H7 (cell line): ENCODE data around the genes CACNA2D1 and PCLO.

DNA sequence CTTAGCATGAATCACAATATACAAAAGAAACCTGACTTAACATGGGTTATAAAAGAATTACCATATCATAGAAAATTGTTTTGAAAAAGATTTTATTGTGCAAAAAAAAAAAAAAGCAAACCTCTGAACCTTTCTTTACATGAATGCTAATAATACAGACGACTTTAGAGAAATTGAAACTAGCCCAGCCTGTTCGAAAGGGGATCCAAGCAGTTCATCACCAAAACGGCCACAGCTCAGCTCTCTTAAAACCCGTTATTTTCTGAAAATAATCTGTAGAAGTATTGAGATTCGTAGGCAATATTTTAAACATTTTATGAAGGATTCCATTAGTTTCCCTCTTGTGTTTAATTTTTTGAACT lies 9.8 kb upstream of the GSAP start:
- RAMPAGE, long total RNA, result no peak

DNA sequence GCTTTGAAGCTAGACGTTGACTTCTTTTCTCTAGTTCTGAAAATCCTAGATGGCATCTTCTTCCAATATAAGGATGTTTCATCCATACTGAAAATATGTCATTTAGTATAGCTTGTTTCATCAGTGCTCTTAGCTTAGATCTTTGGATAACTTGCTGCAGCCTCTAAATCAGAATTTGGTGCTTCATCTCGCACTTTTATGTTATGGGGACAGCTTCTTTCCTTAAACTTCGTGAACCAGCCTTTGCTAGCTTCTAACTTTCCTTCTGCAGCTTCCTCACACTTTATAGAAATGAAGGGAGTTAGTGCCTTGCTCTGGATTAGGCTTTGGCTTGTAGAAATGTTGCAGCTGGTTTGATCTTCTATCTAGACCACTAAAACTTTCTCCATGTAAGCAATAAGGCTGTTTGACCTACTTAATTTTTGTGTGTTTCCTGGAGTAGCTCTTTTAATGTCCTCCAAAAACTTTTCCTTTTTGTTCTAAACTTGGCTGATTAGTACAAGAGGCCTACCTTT lies 50.6 kb downstream of the PTPN12 start:
- RAMPAGE, long total RNA, result no peak

DNA sequence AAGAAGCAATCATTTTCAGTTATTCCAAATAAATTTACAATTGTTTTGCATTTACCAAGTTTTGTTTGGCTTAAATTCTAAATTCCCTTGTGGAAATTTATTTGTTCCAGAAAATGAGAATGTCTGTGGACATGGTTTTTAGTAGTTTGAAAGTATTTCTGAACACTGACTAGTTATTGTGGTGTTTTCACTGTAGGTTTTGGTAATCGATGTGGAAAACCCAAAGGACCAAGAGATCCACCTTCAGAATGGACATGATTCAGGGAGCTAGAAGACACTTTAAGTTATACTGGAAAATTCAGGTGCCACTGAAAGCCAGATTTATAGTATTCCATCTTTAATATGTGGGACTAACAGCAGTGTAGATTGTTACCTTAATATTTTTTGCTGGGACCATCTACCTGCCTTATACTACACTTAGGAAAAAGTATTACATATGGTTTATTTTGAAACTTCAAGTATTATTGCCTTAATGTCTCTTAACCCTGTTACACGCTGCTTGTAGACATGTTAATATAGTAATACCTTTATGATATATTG lies 57.2 kb upstream of the RSBN1L start:
- RAMPAGE, long total RNA, result no peak

GRCh38 chr7:77684866-77685760 lies 11.1 kb upstream of the RSBN1L start:
- RAMPAGE, long total RNA, result no peak

DNA sequence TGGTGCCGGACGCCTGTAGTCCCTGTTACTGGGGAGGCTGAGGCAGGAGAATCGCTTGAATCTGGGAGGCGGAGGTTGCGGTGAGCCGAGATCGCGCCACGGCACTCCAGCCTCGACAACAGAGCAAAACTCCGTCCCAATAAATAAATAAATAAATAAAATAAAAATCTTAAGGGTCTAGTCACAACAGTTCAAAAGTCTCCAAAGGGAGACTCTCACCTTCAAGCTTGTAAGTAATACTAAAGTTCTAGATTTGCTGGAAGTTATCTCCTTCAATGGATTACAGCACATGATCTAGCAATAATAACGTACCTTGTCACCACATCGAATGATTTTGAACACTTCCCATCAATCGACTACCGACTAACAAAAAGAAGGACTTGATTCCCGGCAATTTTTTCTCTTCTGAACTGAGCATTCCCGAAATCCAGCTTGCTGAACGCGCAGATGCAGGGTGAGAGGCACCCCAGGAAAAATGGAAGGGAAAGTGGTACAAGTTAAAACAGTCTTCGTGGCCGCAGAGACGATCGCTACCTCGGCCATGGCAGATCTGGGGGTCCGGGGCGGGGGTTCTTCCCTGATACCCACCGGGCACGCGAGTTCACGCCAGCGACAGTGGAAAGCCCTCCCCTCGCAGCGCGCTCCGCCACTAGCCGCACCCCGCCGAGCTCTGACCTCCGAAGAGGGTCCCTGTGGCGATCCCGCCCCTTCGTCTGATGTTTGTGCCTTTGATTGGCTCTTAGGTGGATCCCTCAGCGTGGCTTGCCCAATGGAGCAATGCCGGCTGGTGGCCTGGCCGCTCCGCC lies 472 bp upstream of the RSBN1L start:
- RAMPAGE, long total RNA, result no peak

DNA sequence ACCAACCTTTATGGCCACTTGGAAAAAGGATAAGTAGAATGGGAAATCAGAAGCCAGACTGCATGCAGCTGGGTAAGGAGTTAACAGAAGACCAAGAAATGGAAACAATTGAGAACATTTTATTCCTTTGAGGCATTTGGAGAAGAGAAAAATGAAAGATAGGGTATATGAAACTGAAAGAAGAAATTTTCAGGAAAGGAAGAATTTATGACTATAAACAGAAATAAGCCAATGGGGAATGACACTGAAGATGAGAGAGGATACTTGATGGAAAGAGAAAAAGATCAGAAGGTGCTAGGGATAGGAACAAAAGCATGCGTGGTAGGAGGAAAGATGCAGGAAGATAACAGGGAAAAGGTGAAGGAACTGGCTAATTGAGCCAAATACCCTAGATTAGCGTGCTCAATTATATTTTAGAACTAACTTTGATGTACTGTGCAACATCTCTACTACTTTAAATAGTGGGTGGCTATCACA lies 1.8 kb downstream of the TMEM60 start:
- RAMPAGE, long total RNA, result no peak

- RAMPAGE, long total RNA, result no peak
These were observed 109.9 kb downstream of the GNAI1 start for GRCh38 chr7:80244567-80244956.

DNA sequence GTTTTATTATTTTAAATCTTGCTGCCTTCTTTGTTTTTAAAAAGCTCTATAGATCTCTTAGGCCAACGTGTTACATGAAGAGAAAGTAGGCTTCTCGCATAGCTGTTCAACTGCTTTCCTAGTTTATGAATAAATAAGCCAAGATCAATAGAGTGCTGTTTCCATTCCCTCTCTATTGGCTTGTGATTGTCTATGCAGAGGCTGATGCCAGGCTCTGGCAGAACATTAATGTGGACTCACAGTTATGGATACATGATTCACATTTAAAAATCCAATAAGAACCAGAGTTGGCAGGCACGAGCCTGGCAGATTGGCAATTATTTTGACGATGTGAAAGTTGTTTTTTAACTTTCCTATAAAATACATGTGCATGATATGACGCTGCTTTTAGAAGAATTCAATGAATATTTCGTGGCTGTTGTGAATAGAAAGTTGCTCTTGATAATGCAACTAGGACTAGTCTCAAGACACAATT lies 137.5 kb downstream of the GNAT3 start:
- RAMPAGE, long total RNA, result no peak

DNA sequence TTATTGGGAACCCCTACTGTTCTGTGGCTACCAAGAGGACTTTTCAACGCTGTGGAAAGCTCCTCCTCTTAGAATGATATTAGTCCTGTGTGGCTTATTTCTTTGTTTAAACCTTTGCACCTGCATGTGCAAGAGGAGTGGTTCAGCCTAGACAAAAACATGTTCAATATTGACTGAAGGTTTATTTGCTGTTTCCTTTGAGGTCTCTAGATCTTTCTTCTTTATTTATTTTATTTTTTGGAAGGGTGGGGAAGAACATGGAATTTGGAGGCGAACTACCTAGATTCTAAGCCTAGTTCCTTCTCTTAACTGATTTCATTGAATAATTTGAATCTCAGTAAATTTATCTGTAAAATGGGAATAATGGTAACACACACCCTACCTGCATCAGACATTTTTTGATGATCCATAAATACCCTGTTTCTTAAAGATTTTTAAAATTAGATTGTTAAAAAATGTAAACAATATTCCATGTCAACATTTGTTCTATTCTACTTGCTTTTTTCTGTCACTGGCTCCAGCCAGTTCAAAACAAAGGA lies 118.0 kb downstream of the GNAT3 start:
- RAMPAGE, long total RNA, result no peak

DNA sequence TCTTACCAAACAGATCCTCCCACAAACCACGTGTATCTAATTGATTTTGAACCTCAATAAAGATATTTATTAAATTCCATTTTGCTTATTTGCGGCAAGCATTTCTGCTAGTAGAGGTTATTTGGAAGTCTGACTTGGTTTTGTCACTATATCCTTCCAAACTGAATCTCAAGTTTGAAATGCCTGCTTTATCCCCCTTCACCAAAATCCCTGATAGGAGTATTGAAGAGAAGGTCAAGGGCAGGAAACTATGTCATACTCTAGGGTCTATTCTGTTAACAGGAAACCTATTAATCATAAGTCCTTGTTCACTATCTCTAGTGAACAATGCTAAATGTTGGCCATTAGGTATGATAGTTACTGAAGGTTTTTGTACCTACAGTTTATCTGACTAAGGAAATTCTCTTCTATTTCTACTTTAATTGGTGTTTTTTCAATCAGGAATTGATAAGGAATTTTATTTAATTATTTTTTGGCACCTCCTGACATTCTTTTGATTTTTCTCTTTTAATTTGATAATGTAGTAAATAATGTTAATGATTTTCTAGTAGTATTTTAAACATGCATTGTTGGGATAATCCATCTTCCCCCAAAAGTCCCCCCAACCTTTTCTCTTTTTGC lies 11.5 kb downstream of the GNAT3 start:
- RAMPAGE, long total RNA, result no peak

GRCh38 chr7:82286172-82286900 lies 157.2 kb downstream of the CACNA2D1 start:
- RAMPAGE, long total RNA, result no peak

- RAMPAGE, long total RNA, result no peak
These were observed at the start of gene CACNA2D1 for GRCh38 chr7:82443644-82444724. TSS of gene CACNA2D1 (minus strand) at chr7:82443777.

- RAMPAGE, long total RNA, result no peak
These were observed 323.6 kb downstream of the PCLO start for GRCh38 chr7:82839025-82839510.

- RAMPAGE, long total RNA, result no peak
These were observed at the start of gene PCLO for GRCh38 chr7:83162337-83163353. TSS of gene PCLO (minus strand) at chr7:83162884.

DNA sequence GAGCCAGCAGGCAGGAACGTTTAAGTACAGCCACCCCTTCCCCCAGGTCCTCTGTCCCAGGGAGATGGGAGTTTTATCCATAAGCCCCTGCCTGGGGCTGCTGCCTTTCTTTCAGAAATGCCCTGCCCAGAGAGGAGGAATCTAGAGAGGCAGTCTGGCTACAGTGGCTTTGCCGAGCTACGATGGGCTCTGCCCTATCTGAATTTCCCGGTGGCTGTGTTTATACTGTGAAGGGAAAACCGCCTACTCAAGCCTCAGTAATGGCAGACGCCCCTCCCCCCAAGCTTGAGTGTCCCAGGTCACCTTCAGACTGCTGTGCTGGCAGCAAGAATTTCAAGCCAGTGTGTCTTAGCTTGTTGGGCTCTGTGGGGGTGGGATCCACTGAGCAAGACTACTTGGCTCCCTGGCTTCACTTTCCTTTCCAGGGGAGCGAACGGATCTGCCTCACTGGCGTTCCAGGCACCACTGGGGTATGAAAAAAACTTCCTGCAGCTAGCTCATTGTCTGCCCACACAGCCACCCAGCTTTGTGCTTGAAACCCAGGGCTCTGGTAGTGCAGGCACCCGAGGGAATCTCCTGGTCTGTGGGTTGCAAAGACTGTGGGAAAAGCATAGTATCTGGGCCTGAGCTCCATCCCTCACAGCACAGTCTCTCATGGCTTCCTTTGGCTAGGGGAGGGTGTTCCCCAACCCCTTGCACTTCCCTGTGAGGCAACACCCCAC lies 19.4 kb downstream of the SEMA3E start:
- RAMPAGE, long total RNA, result no peak

DNA sequence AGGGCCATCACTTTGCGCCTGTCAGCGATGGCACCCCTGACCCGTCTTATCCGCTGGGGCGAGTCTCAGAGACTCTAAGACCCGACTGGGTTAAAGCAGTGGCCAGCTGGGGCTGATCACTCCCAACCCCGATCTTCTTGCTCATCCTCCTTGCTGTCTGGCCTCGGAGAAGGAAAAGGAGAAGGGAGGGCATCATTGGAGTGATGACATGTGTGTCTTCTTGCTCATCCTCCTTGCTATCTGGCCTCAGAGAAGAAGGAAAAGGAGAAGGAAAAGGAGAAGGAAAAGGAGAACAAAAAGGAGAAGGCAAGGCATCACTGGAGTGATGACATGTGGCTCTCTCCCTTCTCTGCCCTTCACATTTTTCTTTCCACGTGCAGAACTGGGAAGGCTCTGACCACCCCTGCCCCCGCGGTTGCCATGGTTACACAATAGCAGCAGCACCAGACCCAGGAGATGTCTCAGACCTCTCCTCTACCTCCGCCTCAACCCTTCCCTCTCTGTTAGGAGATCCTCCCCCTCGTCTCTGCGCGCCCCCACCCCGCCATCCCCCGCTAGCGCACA lies 2.0 kb downstream of the SEMA3D start:
- RAMPAGE, long total RNA, result no peak

DNA sequence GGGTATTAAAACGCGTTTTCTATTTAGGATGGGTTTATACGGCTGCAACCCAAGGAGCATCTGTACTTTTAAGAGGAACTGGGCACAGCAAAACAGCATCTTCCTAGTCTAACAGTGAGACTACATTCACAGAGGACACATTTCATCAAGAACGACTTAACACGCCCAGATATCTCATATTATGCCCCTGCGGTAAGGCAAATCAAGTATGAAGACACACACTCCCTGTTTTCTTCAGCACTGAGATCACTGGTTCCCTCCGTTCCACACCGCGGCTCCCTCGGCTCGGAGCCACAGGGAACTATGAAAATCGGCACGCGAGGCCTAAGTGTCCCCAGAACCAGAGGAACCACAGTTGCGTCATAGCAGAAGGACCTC lies 439 bp upstream of the DMTF1 start:
- RAMPAGE, long total RNA, result no peak

GRCh38 chr7:87161391-87162089 lies 9.3 kb downstream of the DMTF1 start:
- RAMPAGE, long total RNA, result no peak

DNA sequence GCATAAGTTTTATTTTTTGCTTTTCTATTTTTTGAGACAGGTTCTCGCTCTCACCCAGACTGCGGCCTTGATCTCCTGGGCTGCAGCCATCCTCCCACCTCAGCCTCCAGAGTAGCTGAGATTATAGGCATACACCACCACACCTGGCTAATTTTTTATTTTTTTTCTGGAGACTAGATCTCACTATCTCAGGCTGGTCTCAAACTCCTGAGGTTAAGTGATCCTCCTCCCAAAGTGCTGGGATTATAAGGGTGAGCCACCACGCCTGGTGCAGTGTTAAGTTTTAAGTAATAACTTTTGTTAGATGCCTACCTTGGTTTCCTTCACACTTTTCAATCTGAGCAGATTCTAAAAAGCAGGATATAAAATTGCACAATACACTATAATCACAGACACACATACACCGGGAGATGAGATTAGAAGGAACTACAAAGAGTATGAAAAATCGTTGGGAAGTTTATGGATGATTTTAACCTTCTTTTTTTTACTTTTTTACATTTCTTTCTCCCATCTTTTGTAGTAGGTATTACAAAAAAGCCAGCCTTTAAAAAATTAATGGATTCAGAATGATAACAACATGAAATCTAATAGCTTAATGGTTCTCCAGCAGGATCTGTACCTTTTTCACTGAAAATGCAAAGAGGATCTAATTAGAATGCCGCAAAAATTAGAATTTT lies 10.0 kb downstream of the DMTF1 start:
- RAMPAGE, long total RNA, result no peak

DNA sequence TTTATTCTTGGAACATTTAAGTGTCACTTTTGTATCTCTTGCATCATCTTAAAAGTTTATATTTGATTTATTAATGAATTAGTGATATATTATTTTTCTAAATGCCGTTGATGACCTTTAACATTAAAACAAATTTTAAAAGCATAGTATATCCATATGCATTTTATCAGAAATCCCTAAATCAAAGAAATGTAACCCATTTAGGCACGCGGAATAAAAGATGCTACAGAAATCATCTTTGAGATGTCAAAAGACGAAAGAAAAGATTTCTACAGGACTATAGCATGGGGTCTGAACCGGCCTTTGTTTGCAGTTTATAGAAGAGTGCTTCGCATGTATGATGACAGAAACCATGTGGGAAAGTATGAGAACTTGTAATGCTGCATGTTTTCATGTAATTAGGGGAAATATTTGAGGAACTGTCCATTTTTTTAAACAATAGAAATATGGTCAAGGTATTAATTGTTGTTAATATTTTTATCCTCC lies 27.1 kb downstream of the DMTF1 start:
- RAMPAGE, long total RNA, result no peak